Metastatic Lung Carcinoma in the Adrenal Gland (tissue), 1 donor: ENCODE data around the gene RAB8A.

DNA sequence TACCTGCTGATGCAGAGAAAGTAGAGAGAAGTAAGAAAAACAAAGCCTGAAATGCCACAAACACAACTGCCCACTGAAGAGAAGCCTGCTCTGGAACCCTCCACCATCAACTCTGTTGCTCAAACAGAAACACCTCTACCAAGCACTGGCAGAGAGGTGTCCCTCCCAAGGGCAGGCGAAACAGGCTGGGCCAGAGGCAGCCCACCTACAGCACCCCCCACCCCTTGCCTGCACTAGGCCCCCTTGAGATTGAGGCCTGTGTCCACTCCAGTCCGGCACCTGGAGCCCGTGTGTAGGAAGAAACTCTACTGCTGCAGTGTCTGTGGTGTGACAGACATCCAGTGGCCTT, 28.1 kb upstream of the EPHX3 start:
- PRO-cap: no peak

- PRO-cap: no peak
These were observed 36.5 kb upstream of the EPHX3 start for GRCh38 chr19:15268785-15269193.

- PRO-cap: bidirectional peak, plus-strand start at chr19:15331903, minus-strand start at chr19:15331899
These were observed 441 bp downstream of the BRD4 start for GRCh38 chr19:15331806-15332389.

DNA sequence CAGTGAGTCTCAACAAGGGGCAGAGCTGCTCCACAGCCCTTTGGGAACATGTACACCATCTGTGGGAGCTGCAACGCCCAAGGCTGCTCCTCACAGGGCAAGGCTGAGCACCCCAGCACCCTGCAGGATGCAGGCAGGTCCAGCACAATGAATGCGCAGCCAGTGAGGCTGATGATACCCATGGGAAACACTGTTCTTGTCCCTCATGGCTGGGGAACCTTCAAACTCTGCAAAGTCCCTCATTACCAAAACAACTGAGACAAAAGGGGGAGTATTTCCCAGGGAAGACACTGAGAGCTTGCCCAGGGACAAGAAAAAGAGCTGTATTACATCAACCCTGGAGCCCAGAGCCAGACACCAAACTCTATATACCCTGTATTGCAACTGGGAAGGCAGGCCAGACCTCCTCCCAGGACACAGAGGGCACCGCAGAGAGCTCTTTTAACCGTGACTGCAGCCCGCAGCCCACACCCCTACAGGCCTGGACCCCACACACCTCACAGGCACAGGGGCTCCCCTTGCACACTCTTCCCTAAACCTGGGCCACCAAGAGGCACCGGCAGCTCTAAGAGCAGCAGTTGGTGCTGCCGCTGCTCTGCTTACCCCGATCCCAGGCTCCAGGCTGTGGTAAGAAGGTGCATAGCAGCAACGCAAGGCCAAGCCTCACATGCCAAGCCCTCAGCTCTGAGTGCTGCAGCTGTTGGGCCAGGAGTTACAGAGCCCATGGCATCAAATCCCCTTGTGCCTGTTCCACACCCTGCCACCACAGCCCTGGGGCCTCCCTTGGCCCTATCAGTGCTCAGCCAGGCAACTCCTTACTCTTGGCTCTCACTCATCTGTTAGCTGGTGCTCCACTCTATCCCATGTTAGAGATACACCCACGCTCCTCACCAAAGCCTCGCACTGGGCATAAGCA, 16.7 kb downstream of the AKAP8L start:
- PRO-cap: no peak

DNA sequence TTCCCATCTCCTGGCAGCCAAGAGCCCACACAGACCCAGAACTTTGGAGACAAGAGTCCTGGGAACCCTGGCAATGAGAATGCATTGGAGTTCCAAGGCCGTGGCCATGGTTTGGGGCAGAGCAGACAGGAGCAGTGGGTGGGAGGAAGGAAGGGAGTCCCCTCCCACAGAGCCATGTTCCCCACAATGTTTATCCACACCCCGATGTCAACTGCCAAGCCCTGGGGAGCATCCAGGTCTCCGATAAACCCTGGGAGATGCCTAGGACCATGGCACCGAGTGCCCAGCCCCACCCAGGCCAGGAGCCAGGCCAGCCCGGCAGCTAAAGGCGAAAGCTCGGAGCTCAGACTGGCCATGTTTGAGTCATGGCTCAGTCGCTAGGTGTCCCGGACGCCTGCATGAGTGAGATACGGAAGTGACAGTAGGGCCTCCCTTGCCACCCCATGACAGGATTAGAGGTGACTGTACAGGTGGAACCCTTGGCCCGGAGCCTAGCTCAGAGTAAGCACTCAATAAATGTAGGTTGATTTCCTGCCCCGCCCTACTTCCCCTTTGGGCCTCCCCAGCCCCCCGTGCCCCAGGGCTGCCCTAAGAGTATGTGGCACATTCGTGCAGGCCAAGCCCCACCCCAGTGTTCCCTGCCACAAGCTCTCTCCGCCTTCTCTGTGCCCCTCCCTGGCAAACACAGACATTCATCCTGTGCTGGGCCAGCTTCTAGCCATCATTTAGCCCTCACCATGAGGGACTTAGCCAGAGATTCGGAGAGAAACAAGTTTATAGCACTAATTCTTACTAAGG, 5.9 kb upstream of the TPM4 start:
- PRO-cap: bidirectional peak, plus-strand start at position 688 of the sequence, minus-strand start at position 396 of the sequence

DNA sequence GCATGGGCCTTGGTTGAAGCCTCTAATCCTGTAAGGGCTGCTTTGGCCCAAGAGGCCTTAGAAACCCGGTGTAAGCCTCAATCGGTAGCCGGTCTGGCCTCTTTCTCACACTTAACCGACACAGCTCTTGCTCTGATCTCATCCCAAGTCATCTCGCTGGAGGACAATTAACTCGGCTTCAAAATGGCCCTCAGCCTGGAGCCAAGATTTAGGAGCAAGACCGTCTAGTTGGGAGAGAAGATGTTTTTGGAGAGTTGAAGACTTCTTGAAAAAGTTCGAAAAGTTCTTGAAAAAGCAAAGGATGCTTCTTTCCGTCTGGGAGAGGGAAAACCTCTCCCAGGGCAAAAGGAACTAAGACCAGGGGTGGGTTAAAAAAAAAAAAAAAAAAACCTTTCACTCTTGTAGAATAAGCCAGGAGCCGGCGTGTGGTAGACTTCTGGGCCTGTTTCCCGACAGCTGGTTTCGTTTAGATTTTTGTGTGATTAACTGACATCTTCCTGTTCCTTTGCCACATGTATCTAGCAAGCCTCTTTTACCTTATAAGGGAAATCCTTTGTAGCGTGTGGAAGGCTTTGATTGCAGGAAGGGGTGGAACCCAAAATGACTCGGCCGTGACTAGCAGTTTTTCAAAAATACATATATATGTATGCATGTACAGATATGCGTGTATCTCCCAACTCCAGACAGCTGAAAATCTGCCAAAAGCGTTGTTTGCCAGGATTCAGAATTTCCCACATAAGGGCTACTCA, 2.3 kb downstream of the TPM4 start:
- PRO-cap: unidirectional peak, minus-strand start at position 107 of the sequence; bidirectional peak, plus-strand start at position 669 of the sequence, minus-strand start at position 464 of the sequence

DNA sequence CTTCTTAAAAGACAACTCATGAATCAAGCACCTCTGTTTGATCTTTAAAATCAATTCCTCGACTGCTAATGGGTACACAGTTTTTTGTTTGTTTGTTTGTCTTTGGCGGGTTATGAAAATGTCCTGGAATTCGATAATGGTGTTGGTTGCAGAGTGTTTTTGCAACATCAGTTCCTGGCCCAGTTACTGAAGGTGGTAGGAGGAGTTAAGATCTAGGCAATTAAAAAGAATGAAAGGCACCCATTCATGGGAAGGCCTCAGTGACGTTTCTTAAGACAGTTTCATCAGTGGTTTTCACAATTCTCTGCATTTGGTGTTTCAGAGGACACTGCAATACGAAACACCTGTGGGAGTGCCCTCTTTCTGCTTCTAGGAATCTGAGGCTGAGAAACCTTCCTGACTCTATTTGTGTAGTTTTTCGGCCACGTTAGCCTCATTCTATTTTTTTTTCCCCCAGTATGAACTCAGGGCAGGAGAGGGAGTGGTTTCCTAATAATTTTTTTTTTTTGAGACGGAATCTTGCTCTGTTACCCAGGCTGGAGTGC, 3.0 kb downstream of the TPM4 start:
- PRO-cap: unidirectional peak, plus-strand start at position 309 of the sequence

GRCh38 chr19:16094666-16095476, 16.8 kb upstream of the RAB8A start:
- PRO-cap: no peak

DNA sequence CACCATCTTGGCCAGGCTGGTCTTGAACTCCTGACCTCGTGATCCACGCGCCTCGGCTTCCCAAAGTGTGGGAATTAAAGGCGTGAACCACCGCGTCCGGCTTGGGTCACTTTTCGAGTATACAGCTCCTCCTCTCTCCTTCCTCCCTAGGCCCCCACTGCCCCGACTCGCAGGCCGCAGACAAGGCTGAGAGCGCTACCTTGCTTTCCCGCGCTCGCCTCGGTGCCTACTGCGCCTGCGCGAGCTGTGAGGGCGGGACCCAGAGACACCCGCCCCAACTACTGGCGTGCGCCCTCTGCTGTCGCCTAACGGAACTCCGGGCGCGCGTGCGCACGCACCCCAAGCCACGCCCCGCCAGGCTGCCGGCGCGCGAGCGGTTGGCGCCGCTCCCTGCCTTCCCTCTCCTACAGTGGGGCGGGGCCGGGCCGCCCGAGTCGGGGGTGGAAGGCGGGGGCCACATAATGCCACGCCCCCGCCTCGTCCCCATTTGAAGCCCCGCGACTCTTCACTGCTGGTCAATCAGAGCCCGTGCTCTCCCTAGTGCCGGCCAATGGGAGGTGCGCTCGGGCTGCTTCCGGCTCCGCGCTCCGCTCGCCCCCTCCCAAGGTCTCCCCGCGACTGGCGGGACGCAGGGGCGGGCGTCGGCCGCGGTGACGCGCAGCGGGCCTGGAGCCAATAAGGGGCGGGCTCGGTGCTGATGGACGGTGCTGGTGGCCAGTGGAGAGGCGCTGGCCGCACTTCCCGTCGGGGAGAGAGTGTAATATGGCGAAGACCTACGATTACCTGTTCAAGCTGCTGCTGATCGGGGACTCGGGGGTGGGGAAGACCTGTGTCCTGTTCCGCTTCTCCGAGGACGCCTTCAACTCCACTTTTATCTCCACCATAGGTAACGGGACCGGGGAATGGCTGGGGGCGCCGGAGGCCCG, at the start of gene RAB8A:
RAB8A (plus strand) TSS at position 750 of the 926 bp plus-strand sequence.
- PRO-cap: bidirectional peak, plus-strand start at position 737 of the sequence, minus-strand start at position 221 of the sequence

GRCh38 chr19:16199929-16200653, 2.4 kb downstream of the AP1M1 start:
- PRO-cap: no peak

DNA sequence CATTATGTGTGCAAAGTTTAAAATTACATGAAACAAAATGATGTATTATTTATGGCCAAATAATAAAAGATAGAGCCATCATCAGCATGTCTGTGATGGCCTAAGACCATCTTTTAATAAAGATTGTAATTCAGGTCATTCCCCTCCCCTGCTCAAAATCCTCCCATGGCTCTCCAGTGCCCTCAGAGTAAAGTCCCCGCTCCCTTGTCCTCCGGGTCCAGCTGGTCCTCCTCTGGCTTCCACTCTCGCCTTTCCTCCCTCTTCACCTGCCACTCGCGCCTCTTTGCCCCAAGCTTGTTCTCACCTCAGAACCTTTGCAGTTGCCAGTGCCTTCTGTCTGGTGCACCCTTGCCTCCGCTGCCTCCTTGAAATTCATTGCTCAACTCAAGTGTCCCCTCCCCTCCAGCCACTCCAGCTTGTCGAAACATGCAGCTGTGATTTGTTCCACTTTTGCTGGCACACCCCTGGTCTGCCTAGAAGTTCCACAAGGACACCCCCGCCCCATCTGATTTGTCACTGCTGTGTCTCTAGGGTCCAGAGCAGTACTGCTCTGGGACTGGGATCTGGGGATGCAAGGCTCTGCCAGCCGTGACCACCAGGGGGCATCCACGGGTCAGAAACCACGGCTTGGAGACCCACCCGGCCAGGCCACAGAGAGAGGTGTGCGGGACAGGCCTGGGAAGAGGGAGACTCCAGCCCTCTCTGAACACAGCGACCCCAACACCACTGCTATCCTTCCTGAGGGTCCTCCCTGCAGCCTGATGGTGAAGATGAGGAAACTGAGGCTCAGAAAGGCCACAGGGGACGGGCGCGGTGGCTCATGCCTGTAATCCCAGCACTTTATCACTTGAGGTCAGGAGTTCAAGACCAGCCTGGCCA, 49.7 kb downstream of the AP1M1 start:
- PRO-cap: no peak

DNA sequence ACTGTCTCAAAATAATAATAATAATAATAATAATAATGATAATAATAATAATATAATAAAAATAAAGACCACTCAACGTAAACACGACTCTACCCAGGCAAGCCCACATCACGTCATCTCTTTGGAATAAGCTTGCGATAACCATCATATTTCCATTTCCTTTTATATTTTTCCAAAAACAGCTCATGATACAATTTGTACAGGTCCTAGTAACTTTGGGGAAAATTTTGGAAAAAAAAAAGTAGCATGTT, 22.9 kb downstream of the KLF2 start:
- PRO-cap: no peak

- PRO-cap: no peak
These were observed 49.7 kb downstream of the KLF2 start for GRCh38 chr19:16374358-16374659.

DNA sequence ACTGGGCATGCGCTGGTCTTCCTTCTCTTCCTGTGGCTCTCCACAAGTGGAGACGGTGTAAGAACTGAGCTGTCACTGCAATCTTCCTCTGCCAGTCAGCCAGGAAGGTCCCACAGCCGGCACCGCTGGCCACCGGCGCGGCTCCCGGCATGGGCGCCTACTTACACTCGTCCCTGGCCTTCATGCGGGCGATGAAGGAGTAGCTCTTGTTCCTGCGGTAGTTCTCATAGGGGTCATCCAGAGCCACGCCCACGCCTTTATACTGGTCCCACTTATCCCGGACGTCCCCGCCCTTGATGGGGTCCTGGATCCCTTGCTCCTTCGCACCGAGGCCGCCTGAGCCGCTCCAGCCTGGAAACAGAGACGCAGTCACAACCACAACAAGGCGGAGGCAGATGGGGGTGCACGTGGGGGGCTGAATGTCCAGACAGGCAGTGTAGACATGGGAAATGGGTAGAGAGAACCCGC, 22.8 kb downstream of the C19orf44 start:
- PRO-cap: no peak

GRCh38 chr19:16566097-16566599, 6.1 kb downstream of the SLC35E1 start:
- PRO-cap: no peak

- PRO-cap: no peak
These were observed 9.9 kb upstream of the SLC35E1 start for GRCh38 chr19:16581988-16582680.

GRCh38 chr19:16661573-16662298, 797 bp downstream of the TMEM38A start:
- PRO-cap: no peak

- PRO-cap: no peak
These were observed 12.4 kb downstream of the SIN3B start for GRCh38 chr19:16841439-16842109.

DNA sequence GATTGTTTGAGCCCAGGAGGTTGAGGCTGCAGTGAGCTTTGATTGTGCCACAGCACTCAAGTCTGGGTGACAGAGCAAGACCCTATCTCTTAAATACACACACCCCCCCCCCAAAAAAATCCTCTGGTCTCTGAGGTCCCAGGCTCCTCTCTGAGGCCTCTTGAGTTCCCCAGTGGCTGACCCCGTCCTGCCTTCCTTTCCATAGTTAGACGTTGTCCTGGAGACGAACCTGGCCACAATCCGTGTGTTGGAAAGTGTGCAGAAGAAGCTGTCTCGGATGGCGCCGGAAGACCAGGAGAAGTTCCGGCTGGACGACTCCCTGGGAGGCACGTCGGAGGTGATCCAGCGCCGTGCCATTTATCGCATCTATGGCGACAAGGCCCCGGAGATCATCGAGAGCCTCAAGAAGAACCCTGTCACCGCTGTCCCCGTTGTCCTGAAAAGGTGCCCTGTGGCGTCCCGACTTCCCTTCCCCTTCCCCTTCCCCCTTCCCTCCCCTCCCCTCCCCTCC, 23.5 kb upstream of the F2RL3 start:
- PRO-cap: no peak

- PRO-cap: no peak
These were observed 19.3 kb upstream of the F2RL3 start for GRCh38 chr19:16869354-16870035.